Cytotoxic T cell (primary cell): ENCODE measurements around the gene GRHL1.

DNA sequence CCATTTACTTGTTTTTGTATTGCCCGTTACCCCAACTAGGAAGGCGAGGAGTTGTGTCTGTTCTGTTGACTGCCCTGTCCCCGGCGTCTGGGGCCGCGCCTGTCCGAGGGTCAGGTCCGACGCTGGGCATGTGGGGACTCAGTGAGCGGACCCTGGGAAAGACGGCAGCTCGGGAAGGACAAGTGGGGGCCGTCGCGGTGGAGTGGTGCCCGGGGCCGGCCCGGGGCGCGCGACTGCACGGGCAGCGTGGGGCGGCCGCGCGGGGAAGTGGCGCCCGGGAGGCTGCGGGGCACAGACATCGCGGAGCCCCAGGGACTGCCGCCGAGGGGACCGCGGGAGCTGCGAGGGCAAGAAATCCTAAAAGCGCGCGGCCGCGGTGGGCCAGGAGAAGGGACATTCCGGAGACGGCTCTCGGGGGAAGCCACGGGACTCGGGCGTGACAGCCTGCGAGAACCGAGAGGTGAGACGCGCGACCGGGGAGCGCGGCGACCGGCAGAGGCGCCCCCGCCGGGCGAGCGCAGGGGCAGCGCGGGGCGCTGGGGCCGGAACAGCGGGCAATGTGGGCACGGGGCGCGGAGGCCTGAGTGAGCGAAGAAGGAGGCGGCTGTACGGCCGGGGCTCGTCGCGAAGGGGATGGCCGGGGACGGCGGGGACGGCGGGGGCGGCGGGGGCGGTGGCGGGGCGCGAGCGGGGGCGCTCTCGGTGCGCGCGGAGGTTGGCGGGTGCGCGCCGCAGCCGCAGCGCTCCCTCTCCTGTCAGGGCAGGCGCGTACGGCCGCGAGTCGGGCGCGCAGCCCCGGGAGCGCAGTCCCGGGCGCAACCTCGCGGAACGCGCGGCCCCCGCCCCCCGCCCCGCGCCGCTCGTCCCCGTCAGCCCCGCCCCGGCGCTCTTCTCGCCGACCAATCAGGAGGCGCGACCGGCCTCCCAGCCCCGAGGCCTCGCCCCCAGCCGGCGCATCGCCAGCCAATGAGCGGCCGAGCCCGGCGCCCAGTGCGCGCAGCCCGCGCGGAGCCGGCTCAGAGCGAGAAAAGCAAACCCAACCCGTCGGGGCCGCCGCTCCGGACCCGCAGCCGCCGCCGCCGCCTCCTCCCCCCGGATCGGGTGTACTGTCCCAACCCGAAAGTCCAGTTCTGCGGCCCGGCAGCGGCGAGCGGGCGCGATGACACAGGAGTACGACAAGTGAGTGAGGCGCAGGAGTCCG, at the start of gene GRHL1:
Gene GRHL1, plus strand, starts transcription at position 1,019 of the 1,201 bp plus-strand sequence.
- PRO-cap, 2 experiments = peak in 2 of 2 experiments; most common plus-strand start position 1,019 of the sequence (in 2); most common minus-strand start position 783 of the sequence (in 1)

DNA sequence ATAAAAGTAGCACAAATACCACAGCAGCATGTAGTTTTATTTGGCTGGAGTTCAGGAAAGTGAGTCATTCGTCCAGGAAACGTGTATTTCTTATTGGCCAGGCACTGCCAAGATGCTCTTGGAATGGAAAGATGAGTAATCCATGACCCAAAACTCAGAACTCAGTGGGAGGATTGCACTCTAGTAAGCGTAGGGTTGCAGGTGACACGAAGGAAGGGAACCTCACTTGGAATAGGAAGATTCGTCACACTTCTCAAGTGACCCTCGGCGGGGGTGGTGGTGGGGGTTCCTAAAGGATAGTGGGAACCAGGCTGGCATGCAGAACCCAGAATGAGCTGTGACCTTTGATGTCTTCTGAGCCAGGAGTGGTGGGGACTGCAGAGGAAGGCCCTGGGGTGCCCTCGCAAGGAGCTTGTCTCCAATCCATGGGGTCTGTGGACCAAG, 24.6 kb downstream of the GRHL1 start:
- PRO-cap, 2 experiments = no peak in any of the 2 experiments

DNA sequence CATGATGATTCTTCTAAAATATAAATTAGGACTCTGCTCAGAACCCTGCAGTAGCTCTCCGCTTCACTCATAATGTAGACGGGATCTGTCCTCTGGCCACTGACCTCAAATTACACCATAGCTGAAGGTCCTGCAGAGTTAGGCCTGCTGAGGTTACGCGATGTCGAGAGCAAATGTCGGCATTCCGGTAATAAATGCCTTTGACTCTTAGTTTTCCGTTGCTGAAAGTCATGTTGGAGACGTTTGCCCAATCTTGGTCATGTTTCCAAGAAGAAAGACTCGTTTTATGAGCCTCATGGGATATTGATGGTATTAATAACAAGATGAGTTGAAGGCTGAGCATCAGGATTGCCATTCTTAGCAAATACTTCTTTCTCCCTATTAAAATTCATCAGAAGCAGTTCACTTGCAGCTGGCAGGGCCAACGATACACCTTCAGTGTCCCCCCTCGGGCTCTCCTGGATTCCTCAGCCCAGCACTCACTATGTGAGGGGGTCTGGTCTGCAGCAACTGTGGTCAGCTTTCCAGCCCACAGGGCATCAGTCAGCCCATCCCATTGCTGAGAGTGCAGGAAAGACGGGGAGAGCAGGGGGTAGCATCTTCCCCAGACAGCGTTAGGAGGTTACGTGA, 39.8 kb upstream of the KLF11 start:
- PRO-cap, 2 experiments = no peak in any of the 2 experiments

DNA sequence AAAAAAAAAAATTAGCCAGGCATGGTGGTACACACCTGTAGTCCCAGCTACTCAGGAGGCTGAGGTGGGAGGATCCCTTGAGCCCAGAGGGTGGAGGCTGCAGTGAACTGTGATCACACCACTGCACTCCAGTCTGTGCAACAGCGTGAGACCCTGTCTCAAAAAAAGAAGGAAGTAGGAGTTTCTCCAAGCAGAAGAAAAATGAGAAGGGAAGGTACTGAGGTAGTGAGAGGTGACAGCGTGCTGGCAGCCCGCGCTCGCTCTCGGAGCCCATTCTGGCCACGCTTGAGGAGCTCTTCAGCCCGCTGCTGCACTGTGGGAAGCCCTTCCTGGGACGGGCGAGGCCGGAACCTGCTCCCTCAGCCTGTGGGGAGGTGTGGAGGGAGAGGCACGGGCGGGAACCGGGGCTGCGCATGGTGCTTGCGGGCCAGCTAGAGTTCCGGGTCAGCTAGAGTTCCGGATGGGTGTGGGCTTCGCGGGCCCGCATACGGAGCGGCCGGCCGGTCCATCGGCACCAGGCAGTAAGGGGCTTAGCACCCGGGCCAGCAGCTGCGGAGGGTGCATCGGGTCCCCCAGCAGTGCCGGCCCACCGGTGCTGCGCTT, 10.9 kb upstream of the CYS1 start:
- PRO-cap, 2 experiments = no peak in any of the 2 experiments

DNA sequence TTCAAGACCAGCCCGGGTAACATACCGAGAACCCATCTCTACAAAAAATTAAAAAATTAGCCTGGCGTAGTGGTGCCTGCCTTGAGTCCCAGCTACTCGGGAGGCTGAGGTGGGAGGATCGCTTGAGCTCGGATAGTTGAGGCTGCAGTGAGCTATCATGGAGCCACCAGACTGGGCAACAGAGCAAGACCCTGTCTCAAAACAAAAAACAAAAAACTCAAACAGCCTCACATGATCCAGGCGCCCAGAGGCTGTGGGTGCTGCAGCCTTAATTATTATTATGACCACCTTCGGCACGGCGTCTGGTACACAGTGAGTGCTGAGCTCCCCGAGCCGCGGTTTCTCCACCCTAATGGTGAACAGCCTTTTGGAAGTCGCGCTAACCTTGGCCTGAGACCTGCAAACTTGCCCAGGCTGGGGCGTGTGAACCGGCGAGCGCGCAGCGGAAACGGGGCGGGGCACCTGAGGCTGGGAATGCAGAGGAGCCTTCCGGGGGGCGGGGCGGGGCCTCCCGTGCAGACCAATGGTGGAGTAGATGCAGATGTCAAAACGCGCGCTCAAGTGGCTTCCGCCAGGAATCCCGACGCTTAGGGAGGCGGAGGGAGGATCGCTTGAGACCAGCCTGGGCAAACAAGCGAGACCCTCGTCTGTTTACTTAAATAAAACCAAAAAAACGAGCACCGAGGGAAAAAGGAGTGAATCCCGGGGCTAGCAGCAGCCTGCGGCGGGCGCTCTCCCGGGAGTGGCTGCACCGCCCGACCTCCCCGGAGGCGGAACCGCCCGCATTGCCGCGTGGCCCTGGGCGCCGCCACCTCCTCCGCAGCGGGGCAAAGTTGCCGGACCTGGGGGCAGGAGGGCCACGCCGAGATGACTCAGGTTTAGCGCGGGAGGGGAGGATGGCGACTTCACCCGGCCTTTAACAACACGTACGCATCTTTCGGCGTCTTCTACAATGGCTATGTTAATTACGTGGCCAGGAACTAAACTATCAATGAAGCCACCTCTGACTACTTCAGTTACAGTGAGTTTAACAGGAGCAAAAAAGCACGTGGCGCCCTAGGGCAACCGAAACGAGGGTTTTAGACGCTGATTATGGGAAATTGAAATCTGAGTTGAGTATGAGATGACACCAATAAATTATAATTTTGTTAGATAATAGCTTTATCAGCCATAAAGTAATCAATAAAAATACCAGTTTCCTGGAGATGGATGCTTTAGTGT, 2.3 kb upstream of the RRM2 start:
- PRO-cap, 2 experiments = peak in 2 of 2 experiments; most common plus-strand start position 514 of the sequence (in 1); most common minus-strand start position 346 of the sequence (in 1)

- PRO-cap, 2 experiments = no peak in any of the 2 experiments
Measured at GRCh38 chr2:10301736-10302376, 848 bp upstream of the HPCAL1 start.

DNA sequence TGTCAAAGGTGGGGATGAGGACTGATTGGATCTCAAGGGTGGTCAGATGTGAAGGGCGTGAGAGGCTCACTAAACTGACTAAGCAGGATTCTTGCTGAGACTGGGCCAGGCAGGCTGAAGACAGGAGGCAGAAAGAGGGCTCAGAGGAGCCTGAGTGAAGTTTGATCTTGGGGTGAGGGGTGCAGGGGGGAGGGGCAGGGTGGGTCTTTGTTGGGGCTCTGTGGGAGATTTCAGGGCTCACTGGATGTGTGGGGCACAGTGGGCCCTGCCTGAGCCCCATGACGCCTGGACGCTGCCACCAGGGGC, 30.0 kb downstream of the HPCAL1 start:
- PRO-cap, 2 experiments = no peak in any of the 2 experiments

DNA sequence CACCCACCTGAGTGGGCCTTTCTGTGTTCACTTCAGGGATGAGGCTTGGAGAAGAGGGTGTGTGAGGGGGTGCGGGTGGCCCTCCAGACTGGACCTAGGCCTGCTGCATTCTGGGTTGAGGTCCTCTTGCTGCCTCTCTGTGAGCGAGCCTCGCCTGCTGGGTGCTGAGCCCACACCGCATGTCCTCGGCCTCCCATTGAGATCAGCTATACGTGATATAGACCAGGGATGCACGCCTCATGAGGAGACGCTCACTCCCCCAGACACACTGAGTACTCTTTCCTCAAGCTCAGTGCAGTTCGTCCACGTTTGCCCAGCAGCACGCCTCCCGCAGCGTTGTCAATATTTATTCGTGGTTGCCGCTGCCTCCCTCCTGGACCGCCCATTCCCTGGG, 63.0 kb downstream of the HPCAL1 start:
- PRO-cap, 2 experiments = no peak in any of the 2 experiments

GRCh38 chr2:10385680-10386264, 62.4 kb downstream of the ODC1 start:
- PRO-cap, 2 experiments = no peak in any of the 2 experiments

DNA sequence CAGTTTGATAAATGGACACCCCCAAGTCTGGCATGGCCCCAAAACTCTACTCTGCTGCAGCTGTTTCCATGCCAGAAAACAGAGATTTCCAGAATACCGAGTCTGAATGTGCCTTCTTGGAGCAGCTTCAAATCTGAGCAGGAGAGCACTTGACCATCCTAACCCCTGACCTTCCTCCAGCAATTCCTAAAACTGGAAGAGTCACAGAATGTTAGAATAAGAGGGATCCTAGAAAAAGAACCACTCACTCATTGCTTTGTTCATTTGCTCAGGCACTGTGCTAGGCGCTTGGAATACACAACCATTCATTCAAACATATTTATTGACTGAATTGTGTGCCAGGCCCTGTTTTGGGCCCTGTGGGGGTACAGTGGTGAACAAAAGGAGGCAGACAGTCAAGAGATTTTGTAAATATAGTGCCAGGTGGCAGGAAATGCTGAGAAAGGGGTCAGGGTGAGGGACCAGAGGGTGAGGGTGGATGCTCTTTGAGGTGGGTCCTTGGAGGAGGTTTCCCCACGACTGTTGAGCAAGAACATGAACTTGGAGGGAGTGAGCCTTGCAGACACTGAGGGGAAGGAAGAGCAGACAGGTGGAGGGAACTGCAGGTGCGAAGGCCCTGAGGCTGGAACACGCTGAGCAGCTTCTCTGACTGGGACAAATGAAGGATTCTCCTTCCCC, 40.8 kb downstream of the ODC1 start:
- PRO-cap, 2 experiments = no peak in any of the 2 experiments

- PRO-cap, 2 experiments = no peak in any of the 2 experiments
Measured at GRCh38 chr2:10410233-10410726, 37.8 kb downstream of the ODC1 start.

- PRO-cap, 2 experiments = no peak in any of the 2 experiments
Measured at GRCh38 chr2:10419482-10420193, 28.5 kb downstream of the ODC1 start.

GRCh38 chr2:10422674-10423273, 25.4 kb downstream of the ODC1 start:
- PRO-cap, 2 experiments = no peak in any of the 2 experiments

GRCh38 chr2:10446310-10446594, 1.9 kb downstream of the ODC1 start:
- PRO-cap, 2 experiments = no peak in any of the 2 experiments

DNA sequence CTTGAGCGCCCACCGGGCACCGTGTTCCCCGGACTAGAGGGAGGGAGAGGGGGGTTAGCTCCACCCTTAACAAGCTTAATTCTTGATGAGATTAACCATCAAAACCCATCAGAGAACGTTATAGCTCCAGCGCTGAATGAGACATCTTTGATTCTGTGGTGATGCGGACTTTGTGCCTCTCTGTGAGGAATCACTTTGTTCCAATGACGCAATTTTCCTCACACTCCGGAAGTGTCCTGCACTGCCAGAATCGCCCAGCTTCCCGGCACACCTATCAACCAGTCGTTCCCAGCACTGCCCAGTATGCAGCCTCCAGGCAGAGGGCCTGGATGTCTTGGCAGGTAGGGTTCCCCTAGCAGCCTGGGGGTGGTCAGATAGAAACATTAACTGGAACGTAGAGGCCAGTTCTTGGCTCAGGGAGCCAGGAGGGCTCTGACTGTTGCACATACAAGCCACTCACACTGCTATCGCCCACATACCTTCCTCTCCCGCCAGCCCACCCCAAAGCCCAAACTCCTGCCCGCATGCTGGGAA, 1.9 kb upstream of the ODC1 start:
- PRO-cap, 2 experiments = no peak in any of the 2 experiments

- PRO-cap, 2 experiments = no peak in any of the 2 experiments
Measured at GRCh38 chr2:10490601-10491305, 42.6 kb upstream of the ODC1 start.

GRCh38 chr2:10544170-10544551, 96.0 kb upstream of the ODC1 start:
- PRO-cap, 2 experiments = peak in 2 of 2 experiments; most common minus-strand start chr2:10544330 (in 2)

- PRO-cap, 2 experiments = no peak in any of the 2 experiments
Measured at GRCh38 chr2:10584672-10585425, 104.9 kb downstream of the NOL10 start.

- PRO-cap, 2 experiments = no peak in any of the 2 experiments
Measured at GRCh38 chr2:10774344-10775351, 37.9 kb downstream of the PDIA6 start.

GRCh38 chr2:11155776-11156167, 505 bp downstream of the SLC66A3 start:
- PRO-cap, 2 experiments = peak in 1 of 2 experiments; most common plus-strand start chr2:11155946 (in 1); most common minus-strand start chr2:11155893 (in 1)